ENCODE measurements around a stretch of chrX.

DNA sequence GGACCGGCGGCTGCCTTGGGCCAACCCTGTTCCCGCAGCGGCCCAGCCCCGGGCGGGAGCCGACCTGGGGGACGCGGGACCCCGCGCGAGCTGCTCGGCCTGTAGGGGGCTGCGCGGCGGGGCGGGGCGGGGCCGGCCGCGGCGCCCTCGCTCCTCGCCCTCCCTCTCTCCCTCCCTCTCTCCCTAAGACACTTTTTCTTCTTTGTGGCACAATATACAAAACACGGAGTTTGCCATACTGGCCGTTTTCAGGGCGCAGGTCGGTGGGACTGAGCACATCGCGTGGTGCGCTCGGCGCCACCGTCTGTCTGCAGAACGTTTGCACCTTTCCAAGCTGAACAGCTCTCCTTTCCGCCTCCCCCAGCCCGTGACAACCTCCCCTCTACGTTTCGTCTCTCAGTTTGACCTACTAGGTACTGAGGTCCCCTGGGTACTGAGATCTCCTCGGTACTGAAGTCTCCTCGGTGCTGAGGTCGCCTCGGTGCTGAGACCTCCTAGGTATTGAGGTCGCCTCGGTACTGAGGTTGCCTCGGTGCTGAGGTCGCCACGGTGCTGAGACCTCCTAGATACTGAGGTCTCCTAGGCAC is 261.2 kb upstream of the PLCXD1 start:
- RRBS = 7% methylated on average over 16 of the region's 48 CpGs

DNA sequence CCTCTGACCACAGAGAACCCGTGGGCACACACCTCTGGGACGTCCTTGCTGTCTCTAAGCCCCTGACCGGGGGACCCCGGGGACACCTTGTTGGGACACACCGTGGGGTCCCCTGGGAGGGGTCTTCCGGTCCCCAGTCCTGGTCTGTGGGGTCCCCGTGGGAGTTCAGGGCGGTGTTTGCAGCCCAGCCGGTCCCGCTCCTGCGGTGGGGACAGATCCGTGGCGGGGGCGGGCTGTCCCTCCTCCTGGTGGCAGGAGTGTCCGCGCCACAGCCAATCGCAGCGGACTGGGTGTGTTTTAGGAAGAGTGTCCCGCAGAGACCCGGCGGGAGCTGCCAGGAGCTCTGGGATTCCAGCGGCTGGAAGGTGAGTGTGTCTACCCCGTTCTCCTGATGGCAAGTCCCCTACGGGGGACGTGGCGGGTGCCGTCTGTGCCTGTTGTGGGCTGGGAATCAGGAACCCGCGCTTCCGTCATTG is 5.1 kb upstream of the PLCXD1 start:
- RRBS = 12% methylated on average over 6 of the region's 30 CpGs

GRCh38 chrX:308966-309564 is 9.5 kb downstream of the GTPBP6 start:
- RRBS = 95% methylated on average over 4 of the region's 24 CpGs

DNA sequence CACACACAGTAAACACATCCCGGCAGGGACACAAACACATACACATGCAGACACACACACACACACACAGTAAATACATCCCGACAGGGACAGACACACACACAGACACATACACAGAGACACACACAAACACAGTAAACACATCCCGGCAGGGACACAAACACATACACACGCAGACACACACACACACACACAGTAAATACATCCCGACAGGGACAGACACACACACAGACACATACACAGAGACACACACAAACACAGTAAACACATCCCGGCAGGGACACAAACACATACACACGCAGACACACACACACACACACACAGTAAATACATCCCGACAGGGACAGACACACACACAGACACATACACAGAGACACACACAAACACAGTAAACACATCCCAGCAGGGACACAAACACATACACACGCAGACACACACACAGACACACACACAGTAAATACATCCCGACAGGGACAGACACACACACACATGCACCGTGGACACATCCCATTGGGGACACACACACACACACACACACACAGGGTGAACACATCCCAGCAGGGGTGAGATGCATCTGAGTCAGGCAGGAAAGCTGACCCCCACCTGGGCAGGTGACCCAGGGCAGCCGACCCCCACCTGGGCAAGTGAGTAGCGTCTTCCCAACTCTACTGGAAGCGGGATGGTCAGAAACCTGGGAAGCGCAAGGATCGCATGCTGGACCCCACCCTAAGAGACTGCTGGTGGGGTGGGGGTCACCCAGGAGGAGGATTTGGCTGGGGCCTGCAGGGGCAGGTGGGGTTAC is 2.6 kb downstream of the GTPBP6 start:
- RRBS = no CpG with 5 or more reads among the region's 16 CpGs

GRCh38 chrX:323784-324554 is 5.4 kb upstream of the GTPBP6 start:
- RRBS = 30% methylated on average over 2 of the region's 33 CpGs

DNA sequence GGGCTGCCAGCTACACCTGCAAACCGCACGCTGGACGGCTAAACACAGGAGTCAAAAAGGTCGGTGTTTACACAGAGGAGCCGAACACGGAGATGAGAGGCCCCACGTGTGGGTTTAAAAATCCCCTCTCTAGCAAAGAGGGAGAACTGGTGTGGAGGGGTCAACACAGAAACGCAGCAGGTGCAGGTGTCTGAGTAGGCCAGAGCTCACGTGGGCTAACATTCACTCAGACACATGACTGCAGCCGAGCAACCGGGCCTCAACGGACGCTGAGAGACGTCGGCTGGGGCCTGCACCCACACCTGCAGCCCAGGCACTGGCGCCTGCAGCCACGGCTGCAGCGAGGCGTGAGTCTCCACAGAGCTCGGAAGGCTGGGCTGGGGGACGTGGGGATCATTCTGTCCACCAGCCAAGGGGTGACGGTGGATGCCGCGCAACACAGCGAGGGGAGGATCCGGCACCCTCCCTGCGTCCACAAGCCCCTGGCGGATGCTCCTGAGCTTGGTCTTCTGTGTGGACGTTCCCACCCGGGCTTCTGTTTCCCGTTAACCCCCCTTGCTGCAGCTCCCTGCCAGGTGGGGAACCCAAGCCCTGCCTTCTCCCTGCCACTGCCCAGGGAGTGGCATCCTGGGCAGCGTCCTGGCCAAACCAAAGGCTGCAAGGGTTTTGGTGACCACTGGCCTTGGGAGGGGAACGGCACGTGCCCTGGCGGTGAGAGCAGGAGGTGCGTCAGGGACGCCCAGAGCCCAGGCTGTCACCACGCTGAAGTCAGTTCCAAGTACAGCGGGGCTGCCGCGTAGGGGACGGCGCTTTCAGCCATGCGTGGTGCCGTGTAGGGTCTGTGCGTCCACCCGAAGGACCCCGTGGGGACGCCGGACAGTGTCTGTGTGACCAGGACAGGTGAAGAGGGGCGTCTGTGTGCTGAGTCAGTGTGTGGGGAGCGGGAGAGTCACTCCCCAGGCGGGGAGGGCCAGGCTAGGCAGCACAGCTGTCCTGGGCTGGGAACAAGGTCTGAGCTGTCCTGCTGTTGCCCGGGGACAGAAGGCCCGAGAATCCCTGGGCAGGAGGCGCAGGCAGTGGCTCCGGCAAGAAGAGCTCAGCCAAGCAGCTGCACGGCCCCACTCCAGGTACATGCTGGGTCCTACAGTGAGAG is 16.3 kb downstream of the PPP2R3B start:
- RRBS = 92% methylated on average over 9 of the region's 58 CpGs

DNA sequence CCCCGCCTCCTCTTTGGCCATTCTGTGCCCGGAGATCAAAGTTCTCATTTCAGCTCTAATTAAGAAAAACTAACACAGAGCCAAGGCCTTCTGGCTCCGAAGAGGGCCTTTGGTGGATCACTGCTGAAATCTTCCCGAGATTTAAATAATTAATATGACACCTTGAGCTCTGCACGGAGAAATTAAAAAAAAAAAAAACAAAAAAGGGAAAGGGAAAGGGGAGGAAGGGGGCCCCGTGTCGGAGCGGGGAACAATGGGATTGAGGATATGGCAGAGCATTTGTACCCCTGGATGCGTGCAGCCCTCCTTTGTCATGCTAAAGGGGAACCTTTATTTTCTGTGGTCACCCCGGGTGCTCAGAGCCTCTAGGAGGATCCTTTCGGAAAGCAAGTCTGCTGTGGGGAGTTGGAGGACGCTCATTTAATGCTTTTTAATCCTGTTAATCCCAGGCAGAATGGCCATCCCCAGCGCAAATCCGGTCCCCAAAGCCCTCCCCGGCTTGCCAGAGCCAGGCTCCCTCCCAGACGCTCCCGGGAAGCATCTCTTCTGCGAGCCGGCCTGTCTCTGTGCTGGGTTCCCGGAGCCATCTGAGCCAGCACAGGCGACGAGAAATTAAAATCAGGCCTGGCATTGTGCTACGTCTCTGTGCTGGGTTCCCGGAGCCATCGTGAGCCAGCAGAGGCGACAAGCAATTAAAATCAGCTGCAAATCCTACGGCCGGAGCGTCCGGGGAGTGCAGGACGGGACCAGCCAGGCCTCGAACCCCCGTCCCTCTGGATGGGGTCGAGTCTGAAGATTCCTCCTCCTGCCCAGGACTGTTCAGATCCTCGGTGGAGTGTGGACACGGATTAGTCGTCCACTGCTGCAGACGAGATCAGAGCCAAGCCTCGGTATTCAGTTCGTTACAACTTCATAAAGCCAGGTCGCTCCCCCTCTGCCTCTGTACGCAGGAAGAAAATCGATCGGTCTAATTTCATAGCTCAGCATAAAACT is 113.2 kb upstream of the PPP2R3B start:
- RRBS = 12% methylated on average over 11 of the region's 44 CpGs

GRCh38 chrX:1389733-1390289 is 2.1 kb downstream of the SLC25A6 start:
- RRBS = 81% methylated on average over 8 of the region's 19 CpGs

- RRBS = 79% methylated on average over 2 of the region's 32 CpGs
Observed at GRCh38 chrX:1400783-1401669, 9.1 kb upstream of the SLC25A6 start.

DNA sequence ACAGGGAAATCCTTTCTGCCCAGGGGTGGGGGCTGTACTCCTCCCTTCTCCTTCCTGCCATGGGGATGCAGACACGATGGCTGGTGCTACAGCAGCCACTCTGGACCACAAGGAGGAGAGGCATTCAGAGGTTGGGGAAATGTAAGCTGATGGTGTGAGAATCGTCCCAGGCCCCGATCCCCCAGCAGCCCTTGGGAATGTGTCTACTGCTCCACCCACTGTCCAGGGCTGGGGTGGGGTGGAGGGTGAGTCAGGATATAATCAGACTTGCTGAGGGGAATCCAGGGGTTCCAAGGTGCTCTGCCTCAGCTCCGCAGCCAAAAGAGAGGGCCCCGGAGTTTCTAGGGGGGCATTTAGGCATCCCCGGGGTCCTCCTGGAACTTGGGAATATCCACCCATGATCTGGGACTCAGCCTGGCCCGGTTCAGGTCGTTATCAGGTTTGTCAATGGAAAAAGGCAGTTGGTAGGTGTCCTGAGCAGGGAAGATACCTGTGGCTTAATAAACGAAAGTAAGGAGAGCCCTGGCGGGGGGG is 26.6 kb upstream of the SLC25A6 start:
- RRBS = 99% methylated on average over 2 of the region's 10 CpGs

- RRBS = no CpG with 5 or more reads among the region's 13 CpGs
Observed at GRCh38 chrX:1443273-1443503, 9.5 kb downstream of the ASMTL start.

GRCh38 chrX:1467106-1467607 is 14.4 kb upstream of the ASMTL start:
- RRBS = no CpG with 5 or more reads among the region's 18 CpGs

DNA sequence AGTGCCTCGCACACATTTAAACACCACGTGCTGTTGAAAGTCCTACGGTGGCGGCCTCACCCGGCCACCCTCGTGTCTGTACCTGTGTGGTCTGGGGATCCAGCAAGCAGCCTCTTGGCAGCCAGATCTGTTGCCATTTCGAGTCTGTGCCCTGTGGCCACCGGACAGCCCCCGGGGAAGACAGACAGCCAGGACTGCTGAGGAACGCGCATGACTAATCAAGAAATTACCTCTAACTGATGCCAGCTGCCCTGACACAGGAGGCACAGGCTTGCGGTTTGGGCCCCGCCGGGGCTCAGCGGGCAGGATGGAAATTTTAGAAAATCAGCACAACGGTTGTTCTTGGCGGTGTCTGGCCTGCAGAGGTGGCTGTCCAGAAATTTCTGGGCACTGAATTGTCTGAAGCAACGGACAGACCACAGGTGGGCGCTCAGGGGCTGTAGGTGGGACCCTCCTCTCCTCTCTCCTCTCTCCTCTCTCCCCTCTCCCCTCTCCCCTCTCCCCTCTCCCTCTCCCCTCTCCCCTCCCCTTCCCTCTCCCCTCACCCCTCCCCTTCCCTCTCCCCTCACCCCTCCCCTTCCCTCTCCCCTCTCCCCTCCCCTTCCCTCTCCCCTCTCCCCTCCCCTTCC is 15.7 kb upstream of the ASMTL start:
- RRBS = 75% methylated on average over 2 of the region's 19 CpGs

DNA sequence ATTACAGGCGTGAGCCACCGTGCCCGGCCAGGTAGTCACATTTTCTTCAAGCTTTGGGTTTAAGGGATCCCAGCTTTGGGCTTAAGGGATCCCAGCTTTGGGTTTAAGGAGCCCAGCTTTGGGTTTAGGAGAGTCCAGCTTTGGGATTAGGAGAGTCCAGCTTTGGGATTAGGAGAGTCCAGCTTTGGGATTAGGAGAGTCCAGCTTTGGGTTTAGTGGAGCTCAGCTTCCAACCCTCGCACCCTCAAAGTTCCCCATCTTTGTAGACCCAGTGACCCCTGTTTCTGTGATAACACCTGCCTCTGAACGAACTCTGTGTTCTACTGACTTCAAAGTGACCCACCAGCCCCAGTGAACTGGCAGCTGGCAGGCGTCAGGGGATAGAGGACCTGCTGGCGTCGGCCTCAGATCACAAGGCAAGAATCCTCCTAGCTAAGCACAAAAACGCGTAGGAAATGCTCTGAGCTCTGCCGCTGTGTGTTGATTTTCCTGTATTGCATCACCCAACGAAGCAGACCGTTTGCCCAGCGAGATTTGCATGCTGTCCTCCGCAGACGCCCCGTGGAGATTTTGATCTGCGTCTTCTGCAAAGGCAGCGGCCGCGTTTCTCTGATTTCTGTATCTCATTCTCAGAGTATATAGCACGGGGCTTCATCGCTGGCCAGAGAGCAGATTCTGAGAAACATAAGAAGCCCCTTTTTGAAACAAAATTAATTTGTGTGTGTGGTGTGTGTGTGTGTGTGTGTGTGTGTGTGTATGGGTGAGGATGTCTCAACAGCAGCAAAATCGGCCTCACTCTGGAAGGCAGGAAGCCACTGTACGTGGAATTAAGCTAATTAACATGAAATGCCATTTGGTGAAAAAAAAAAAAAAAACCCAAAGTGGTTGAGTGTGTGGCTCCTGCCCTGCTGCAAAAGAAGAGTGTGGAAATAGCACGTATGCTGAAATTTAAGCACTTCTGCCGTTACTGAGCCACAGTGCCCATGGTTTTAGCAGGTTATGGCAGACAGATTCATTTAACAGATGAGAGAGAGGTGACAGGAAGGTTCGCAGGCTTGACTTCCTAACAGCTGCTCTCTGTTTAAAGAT is 29.1 kb upstream of the ASMTL start:
- RRBS = no CpG with 5 or more reads among the region's 28 CpGs

GRCh38 chrX:1593239-1593680 is 1.9 kb downstream of the AKAP17A start:
- RRBS = 36% methylated on average over 4 of the region's 18 CpGs

- RRBS = no CpG with 5 or more reads among the region's 13 CpGs
Observed at GRCh38 chrX:1605701-1606122, 9.1 kb upstream of the ASMT start.

GRCh38 chrX:2242860-2243386 is 257.9 kb downstream of the DHRSX start:
- RRBS = no CpG with 5 or more reads among the region's 24 CpGs

- RRBS = no CpG with 5 or more reads among the region's 22 CpGs
Observed at GRCh38 chrX:2370672-2371384, 129.9 kb downstream of the DHRSX start.

DNA sequence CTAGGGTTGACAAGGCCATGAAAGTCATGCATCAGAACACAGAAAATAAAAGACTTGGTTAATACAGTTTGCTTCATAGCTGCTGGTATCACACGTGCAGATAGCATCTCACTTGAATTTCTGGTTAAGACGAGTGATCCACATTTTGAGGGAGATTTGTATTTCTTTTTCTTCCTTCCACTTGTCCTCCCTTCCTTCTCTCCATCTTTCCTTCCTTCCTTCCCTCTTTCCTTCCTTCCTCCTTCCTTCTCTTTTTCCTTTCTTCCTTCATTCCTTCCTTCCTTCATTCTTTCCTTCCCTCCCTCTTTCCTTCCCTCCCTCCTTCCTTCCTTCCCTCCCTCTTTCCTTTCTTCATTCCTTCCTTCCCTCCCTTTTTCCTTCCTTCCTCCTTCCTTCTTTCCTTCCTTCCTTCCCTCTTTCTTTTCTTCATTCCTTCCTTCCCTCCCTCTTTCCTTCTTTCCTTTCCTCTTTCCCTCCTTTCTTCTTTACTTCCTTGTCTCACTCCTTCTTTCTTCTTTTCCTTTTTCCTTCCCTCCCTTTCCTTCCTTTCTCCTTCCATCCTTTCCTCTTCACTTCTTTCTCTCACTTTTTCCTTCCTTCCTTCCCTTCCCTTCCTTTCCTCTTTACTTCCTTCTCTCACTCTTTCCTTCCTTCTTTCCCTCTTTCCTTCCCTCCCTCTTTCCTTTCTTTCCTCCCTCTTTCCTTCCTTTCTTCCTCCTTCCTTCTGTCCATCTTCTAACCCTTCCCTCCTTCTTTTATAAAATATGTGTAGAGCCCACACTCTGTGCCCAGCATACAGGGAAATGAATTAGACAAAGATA is 74.4 kb downstream of the DHRSX start:
- RRBS = no CpG with 5 or more reads among the region's 2 CpGs

DNA sequence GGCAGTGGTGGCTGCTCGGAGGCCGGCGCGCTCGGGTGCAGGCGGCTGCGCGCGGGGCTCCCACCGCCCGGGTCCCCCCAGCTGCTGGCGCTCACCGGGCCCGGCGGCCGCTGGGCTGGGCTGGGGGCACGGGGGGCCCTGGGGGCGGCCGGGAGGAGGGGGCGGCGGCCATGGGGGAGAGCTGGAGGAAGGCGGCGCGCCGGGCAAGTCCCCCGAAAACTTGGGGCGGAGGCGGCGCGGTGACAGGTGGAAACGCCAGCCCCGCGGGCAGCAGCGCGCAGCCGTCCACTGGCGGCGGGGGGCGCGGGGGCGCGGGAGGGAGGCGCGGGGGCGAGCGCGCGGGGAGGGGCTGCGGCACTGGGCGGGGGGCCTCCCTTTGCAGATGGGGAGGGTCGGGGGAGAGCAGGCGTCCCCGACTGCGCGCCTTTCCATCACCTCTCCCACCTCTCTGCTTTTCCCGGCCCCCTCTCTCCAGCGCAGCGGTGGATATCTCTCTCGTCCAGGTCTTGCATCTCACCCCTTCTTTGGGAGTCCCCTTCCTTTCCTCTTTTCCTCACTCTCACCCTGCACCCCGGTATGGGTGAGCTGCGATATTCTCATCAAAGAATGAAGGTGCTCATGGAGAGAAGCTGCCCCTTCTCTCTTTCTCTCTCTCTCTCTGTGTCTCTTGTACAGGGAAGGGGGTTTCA is 83.7 kb upstream of the DHRSX start:
- RRBS = 5% methylated on average over 23 of the region's 61 CpGs